Upper lobe of left lung (tissue), 5 donors: ENCODE results near the genes CLEC18C and MTSS2.

DNA sequence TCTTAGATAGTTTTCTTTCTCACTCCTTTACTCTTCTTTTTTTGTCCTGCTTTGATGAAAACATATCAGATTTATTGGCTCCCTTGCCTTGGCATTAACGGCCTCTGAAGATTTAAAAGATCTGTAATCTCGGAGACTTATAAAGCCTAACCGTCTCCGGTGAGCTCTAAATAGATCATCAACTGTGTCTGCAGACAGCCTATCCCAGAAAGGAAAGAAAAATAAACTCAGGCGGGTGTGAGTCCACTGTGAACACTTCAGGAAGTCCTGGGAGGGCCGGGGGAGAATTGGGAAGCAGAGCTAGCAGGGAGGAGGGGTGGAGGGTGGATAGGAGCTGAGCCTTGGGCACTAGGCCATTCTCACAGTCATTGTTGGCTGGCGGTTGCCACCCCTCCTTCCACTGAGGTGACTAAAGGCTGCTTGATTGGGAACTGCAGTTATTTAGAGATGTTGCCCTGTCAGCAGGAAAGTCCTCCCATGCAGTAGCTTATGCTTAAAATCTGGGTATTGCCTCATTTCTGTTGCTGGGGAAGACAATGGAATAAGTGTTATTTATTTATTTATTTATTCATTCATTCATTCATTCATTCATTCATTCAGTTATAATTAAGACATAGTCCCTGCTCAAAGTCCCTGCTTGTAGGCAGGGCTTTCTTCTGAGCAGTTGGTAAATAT, 86.9 kb downstream of the WWP2 start:
- PRO-cap, 2 experiments, result no peak in any of the 2 experiments
- RAMPAGE, long total RNA, 4 experiments, result no peak in any of the 4 experiments

- PRO-cap, 2 experiments, result no peak in any of the 2 experiments
- RAMPAGE, long total RNA, 4 experiments, result no peak in any of the 4 experiments
Observed at GRCh38 chr16:69926334-69926669, 24.8 kb upstream of the CLEC18A start.

DNA sequence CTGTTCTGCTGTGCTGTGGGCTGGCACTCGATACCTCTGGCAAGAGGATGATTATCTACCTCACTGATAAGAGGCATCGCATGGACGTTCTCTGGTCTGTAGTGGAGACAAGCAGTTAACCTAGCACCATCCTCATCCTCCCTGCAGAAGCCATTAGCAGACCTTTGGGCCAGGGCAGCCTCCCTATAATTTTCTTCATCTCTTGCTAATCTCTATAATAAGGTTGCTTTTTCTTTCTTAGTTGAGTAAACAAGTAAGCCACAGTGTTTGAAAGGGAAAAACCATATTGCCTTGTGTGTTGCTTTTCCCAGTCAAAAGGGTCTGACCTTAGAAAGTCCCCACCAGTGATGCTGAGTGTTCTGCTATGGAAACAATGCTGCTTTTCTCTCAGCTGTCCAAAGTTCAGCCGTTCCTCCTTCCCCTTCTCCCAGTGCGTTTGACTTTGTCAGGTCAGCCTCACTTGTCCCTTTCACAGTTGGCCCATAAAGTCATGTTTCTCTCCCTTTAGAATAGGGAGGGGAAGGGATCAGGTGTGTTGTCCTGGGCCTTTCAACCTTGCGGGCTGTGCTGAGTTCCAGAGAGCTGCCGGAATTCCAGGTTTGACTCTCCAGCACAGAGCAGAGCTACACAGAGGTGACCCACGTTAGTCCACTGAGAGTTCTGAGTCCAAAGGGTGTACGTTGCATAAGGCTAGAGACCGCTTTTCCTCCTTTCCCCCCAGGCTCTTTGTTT, 16.0 kb upstream of the CLEC18C start:
- PRO-cap, 2 experiments, result no peak in any of the 2 experiments
- RAMPAGE, long total RNA, 4 experiments, result start-site peak on the plus strand in 1 of 4 experiments, centred at position 520 of the sequence, 17 reads per replicate

DNA sequence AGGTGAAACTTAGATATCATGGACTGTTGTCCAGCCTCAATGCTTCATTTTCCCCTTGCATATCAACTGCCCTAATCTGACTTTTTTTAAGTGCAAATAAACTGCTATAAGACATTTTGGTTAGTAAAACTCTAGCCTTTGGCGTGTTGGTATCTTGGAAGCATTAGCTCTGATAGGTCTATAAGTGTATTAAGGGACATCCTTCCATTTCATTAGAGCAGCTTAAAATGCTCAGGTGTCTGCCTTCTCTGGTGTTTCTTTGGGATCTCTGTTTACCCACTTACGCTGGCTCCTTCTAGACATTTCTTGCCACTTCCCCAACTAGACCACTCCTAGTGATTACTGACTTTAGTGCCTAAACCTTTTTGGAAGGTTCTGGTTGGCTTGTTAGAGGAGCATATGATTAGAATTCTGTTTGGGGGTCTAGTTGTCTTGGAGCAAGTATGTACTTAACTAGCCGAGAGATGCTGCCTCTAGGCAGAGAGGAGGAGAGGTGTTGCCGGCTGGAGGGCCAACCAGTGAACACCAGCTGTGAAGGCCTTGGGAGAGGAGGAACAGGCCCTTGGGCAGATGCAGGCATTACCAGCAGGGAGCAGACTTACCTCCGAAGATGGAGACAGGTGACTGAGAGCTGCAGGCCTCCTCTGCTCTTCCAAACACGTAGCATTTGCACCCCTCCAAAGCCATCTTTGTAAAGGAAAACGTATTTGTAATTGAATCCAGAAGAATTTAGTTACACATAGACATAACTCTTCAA, 15.2 kb upstream of the CLEC18C start:
- PRO-cap, 2 experiments, result no peak in any of the 2 experiments
- RAMPAGE, long total RNA, 4 experiments, result start-site peak on the plus strand in 1 of 4 experiments, centred at position 432 of the sequence, 11 reads per replicate

- PRO-cap, 2 experiments, result no peak in any of the 2 experiments
- RAMPAGE, long total RNA, 4 experiments, result no peak in any of the 4 experiments
Observed at GRCh38 chr16:70173625-70174051, at the start of gene CLEC18C. TSS of gene CLEC18C (plus strand) at chr16:70173787.

GRCh38 chr16:70347067-70347748, 505 bp downstream of the DDX19A start:
- PRO-cap, 2 experiments, result no peak in any of the 2 experiments
- RAMPAGE, long total RNA, 4 experiments, result no peak in any of the 4 experiments

- PRO-cap, 2 experiments, result no peak in any of the 2 experiments
- RAMPAGE, long total RNA, 4 experiments, result no peak in any of the 4 experiments
Observed at GRCh38 chr16:70371897-70373296, 25.7 kb downstream of the DDX19A start.

DNA sequence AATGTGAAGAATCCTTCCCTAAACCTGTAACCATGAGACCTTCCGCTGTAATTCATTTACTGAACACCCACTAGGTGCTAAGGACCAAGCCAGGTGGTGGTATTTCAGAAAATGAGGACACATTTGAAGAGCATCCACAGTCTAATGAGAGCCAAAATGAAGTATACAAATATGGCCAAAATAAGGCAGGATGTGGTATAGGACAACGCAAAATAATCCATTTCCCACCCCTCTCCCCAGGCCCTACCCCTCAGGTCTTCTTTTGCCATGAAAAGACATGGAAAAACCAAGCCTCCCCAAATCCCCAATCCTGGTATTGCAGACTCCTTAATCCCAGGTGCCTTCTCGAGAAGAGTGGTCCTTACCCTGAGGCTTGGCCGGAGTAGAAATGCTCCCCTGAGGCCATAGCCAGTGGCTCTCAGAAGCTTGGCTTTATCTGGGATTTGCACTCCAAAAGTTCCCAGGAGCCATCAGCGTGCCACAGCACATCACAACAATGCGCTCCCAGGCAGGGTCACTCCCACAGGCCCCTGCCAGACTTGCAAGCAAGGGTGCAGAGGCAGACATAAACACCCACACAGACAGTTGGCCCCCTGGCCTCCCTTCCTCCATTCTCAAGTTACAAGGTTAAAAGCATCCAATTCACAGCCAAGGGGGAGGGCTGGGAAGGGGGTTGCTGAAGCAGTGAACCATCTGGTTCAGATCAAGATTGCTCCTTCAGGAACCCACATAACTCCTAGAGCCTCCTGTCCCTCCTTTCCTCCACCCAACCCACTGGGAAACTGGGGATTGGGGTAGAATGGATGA, 2.0 kb downstream of the ST3GAL2 start:
- PRO-cap, 2 experiments, result peak in 1 of 2 experiments; most common plus-strand start position 536 of the sequence (in 1)
- RAMPAGE, long total RNA, 4 experiments, result no peak in any of the 4 experiments

- PRO-cap, 2 experiments, result no peak in any of the 2 experiments
- RAMPAGE, long total RNA, 4 experiments, result no peak in any of the 4 experiments
Observed at GRCh38 chr16:70450238-70450557, 4.2 kb upstream of the FCSK start.

- PRO-cap, 2 experiments, result no peak in any of the 2 experiments
- RAMPAGE, long total RNA, 4 experiments, result start-site peak on the minus strand in 2 of 4 experiments, at chr16:70512234-70512627 at its widest, 25 to 34 reads per replicate
Observed at GRCh38 chr16:70512255-70512863, 11.0 kb downstream of the COG4 start.

DNA sequence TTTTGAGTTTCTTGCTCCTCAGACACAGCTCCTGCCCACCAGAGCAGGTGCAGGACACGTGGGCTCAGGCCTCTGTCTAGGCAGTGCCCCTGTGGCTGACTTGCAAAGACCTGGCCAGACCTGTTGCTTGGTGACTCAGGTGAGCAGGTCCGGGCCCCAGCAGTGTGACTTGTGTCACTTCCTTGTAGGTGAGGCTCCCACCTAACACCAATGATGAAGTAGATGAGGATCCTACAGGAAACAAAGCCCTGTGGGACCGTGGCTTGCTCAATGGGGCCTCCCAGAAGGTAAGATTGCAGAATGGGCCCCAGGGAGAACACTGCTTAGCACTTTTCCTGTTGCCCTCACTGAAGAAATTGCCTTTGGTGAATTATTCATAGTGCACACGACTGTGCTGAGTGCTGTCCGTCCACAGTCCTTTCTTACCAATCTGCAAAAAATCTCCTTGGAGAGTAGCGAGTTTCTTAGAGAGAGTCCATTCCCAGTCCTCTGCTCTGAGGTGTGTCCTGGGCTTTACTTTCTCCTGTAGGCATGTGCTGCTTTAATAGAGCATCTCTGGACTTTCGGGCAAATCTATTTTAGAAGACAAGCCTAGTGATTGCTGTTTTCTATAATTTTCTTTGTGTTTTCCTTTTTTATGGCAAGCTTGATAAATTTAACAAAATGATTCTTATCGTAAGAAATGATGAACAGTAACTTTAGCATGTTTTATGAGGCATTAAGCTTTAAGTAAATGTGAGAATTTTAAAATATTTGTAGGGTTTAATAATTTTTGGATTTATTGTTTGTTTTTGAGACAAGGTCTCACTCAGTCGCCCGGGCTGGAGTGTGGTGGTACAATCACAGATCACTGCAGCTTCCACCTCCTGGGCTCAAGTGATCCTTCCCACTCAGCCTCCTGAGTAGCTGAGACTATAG, 45.5 kb downstream of the SF3B3 start:
- PRO-cap, 2 experiments, result no peak in any of the 2 experiments
- RAMPAGE, long total RNA, 4 experiments, result no peak in any of the 4 experiments

GRCh38 chr16:70602916-70603115, 43.5 kb upstream of the IL34 start:
- PRO-cap, 2 experiments, result peak in 2 of 2 experiments; most common minus-strand start chr16:70603030 (in 1)
- RAMPAGE, long total RNA, 4 experiments, result no peak in any of the 4 experiments

DNA sequence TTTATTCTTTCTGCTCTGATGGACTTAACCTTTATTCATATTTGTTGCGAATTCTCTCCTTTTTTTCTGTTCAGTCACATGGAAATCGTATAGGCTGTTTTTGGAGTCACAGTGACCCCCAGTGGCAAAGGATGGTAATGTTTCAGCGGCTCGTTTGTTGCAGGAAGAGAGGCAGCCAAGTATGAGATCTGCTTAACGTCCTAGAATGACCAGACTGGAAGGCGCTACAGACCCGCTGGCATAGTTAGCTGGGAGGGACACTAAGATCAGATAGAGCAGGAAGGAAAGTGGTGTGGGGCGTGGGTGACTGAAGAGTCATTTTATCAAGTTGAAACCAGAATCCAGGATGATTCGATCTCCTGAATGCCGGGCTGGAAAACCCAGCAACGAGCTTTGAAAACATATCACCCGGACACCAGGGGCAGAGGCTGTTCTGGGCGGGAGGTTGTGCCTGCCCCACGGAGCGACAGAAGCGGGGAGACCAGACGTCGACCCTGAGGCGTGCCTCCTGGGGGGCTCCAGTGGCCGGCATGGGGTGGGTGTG, 7.5 kb downstream of the IL34 start:
- PRO-cap, 2 experiments, result no peak in any of the 2 experiments
- RAMPAGE, long total RNA, 4 experiments, result no peak in any of the 4 experiments

- PRO-cap, 2 experiments, result no peak in any of the 2 experiments
- RAMPAGE, long total RNA, 4 experiments, result start-site peak on the minus strand in 1 of 4 experiments, at chr16:70680114-70680119 at its widest, 24 reads per replicate
Observed at GRCh38 chr16:70679720-70680667, 5.9 kb downstream of the MTSS2 start.

DNA sequence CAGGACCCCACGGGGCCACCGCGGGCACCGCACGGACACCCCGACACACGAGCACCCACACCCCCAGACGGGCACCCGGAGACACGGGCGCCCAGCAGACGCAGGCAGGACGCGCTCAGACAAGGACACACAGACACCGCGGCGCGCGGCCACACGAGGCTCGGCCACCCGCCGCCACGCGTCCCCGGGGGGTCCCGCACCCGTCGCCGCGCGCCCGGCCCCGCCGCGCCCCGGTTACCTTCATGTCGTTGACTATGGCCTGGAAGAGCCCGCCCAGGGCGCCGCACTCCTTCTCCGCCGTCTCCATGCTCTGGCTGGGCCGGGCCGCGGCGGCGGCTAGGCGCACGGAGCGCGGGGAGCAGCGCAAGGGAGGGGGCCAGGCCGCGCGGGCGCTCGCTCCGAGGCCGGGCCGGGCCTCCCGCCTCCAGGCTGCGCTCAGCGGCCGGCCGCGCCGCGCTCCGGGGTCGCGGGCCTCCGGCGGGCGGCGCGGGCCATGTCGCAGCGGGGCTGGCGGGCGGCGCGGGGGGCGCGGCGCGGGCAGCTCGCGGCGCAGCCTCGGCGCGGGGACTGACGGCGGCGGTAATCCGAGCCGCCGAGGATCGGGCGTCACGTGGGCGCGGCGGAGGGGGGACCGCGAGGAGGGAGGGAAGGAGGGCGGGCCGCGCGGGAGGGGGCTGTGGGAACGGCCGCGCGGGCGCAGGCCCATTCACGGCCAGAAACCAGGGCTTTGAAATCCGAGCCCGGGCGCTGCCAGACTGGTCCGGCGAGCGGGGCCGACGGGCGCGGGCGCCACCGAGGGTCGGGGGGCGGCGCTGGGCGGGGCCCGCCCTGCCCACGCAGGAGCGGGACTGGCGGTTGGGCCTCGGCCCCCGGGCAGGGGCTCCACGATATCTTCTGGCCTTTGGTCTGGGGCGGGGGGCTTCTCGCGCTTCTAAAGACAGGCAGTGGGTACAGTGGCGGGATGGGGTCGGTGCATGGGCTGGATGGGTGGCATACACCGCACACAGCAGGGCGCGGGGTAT, at the start of gene MTSS2:
Gene MTSS2 (minus strand): TSS at position 569 of the 1,022 bp plus-strand sequence.
- PRO-cap, 2 experiments, result peak in 2 of 2 experiments; most common plus-strand start position 753 of the sequence (in 2); most common minus-strand start position 569 of the sequence (in 2)
- RAMPAGE, long total RNA, 4 experiments, result no peak in any of the 4 experiments

DNA sequence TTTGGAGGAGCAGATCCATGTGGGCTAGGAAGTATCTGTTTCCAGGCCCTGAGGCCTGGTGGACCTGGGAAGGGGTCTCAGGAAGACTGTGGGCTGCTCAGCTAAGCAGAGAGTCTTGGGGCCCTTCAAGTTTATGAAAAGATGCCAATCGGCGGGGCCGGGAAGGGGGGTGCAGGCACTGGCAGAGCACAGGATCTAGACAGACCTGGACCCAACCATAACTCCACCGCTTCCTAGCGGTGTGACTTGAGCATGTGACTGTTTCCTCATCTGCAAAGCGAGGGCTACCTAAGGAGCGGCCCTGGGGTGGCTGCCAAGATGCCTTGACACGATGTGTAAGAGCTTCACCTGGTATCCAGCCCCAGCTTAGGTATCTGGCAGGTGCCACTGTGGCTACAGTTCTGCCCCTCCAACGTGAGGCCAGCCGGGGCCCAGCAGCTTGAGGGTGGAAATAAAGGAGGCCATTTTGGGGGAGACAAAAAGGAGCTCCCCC, 3.1 kb upstream of the MTSS2 start:
- PRO-cap, 2 experiments, result no peak in any of the 2 experiments
- RAMPAGE, long total RNA, 4 experiments, result no peak in any of the 4 experiments

DNA sequence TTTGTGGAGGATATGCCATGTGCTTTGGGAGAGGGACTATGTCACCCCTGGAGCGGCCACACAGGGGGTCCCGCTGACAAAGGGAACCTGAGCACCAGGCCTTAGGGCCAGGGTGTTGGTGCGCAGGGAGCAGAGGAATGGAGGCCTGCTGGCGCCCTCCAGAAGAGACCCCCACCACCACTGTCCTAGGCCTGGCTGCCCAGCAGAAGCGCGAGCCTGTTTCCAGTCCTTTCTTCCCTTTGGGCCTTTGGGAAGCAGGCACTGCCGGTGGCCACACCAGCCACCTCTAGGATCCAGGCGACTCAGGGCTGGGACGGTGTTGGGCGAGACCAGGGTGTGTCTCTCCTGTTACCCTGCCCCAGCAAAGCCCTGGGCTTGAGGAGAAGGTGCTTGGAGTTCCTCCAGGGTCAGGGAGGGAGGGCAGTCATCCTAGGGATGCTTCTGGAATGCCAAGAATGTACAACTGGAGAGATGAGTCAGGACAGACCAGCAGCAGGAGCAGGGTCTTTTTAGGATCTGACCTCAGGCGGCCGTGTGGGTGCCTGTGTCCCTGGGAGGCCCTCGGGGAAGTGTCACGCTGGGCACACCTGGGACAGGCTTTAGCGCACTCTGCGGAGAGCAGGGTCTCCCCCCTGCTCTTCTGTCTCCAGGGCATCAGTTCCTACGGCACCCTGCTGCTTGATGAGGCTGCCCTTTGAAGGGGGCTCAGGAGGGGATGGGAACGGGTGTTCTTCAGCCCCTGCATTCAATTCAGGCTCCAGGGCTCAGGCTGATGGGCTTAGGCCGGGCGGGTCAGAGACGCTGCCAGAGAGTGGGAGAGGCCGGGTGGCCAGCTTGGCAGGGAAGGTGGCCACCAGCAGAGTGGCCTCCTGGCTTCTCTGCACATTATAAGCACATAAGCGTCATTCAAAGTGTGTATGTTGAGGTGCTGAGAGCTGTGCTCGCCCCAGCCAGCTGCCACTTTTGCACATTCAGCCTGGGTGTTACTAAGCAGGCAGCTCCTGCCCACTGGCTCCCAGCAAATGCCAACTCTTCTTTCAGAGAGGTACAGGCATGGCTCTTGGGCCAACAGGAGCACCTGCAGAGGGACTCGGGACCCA, 8.3 kb upstream of the MTSS2 start:
- PRO-cap, 2 experiments, result no peak in any of the 2 experiments
- RAMPAGE, long total RNA, 4 experiments, result no peak in any of the 4 experiments

DNA sequence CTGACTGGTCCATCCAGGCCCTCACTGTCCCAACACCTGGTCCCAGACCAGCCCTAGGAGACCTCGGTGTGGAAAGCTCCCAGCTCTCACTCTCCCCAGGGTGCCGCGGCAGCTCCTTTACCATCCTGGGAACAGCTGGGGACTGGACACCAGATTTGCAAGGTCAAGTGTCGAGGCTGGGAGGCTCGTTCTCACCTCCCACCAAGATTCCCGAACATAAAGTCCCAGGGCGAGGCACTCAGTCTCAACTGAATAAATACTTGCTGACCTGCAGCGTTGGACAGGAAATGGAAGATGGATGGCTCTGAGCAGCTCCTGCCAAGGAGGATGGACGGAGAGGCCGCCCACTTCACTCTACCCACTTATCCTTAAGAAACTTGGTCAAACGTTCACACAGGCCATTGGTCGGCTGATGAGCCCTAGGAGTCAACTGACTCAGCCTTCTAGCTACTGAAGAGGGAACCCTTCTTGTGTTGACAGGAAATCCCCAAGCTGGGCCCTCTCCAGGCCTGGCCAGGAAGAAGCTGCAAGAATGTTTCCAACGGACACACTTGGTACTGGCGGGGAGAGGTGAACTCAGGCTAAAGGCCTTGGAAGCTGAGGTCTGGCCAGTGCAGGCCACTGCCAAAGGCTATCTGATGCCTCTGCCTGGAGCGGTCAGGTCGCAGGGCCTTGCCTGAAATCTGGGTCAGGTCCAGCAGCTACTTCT, 50.0 kb downstream of the VAC14 start:
- PRO-cap, 2 experiments, result no peak in any of the 2 experiments
- RAMPAGE, long total RNA, 4 experiments, result no peak in any of the 4 experiments

DNA sequence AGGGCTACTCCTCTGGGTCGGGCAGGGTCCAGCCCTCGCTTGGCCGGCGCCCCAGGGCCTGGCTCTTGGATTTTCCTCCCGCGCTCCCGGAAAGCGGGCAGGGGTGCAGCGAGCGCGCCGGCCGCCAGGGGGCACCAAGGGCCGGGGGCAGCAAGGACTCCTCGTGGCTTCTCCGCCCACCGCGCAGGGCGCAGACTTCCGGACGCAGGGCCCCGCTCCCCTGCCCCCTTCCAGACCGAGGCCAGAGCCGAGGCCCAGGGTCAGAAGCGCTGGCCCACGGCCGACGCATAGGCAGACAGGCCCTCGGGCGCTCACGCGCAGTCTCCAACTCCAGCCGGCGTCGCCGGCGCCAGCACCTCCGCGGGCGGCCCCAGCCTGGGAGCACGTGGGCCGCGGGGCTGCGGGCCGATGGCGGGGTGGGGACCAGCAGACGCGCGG, 330 bp downstream of the TLE7 start:
- PRO-cap, 2 experiments, result no peak in any of the 2 experiments
- RAMPAGE, long total RNA, 4 experiments, result no peak in any of the 4 experiments

- PRO-cap, 2 experiments, result no peak in any of the 2 experiments
- RAMPAGE, long total RNA, 4 experiments, result no peak in any of the 4 experiments
Observed at GRCh38 chr16:71513286-71514328, 12.6 kb upstream of the CHST4 start.